ENCODE measurements around the gene TMEM38A.

DNA sequence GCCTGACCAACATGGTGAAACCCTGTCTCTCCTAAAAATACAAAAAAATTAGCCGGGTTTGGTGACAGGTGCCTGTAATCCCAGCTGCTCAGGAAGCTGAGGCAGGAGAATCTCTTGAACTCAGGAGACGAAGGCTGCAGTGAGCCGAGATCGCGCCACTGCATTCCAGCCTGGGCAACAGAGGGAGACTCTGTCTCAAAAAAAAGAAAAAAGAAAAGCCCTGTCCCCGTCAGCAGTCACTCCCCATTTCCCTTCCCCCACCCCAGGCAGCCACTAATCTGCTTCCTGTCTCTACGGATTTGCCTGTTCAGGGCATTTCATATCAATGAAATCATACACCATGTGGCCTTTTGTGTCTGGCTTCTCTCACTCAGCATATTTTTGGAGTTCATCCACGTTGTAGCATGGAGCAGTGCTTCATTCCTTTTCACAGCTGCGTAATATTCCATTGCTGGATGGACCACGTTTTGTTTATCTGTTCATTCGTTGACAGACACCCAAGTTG is 36.2 kb upstream of the KLF2 start:
- RRBS: no CpG with 5 or more reads among the region's 11 CpGs

- RRBS: 7% methylated on average over 30 of the region's 91 CpGs
Measured at GRCh38 chr19:16325566-16326274, 1.1 kb downstream of the KLF2 start.

DNA sequence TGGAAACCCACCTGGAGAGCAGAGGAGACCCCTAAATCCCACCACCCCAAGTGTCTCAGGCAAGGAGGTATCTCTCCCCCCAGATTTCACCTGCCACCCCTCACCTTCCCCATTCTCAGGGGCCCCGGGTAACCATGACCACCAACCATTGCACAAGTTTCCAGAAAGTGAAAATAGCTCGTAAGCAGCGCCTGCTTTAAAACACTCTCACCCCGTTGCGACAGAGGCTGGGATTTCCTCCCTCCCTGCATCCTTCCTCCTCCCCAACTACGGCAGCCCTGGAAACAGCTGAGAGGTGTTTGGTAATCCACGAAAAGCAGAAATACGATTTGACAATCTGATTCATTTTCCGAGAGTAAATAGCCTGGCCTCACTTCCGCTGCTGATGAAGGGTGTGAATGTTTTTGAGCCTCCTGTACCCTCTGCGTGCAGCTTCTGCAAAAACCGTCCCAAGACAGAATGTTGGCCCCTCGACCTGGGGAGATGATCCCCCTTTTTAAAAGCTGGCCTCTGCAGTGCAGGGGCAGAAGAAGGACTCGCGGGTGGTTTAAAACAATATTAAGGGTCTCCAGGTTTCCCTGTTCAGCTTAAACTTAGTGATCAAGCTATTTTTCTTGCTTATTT is 3.8 kb downstream of the KLF2 start:
- RRBS: no CpG with 5 or more reads among the region's 15 CpGs

DNA sequence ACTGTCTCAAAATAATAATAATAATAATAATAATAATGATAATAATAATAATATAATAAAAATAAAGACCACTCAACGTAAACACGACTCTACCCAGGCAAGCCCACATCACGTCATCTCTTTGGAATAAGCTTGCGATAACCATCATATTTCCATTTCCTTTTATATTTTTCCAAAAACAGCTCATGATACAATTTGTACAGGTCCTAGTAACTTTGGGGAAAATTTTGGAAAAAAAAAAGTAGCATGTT is 22.9 kb downstream of the KLF2 start:
- RRBS: no CpG with 5 or more reads among the region's 4 CpGs

GRCh38 chr19:16347883-16348218 is 23.2 kb downstream of the KLF2 start:
- RRBS: no CpG with 5 or more reads among the region's 6 CpGs

DNA sequence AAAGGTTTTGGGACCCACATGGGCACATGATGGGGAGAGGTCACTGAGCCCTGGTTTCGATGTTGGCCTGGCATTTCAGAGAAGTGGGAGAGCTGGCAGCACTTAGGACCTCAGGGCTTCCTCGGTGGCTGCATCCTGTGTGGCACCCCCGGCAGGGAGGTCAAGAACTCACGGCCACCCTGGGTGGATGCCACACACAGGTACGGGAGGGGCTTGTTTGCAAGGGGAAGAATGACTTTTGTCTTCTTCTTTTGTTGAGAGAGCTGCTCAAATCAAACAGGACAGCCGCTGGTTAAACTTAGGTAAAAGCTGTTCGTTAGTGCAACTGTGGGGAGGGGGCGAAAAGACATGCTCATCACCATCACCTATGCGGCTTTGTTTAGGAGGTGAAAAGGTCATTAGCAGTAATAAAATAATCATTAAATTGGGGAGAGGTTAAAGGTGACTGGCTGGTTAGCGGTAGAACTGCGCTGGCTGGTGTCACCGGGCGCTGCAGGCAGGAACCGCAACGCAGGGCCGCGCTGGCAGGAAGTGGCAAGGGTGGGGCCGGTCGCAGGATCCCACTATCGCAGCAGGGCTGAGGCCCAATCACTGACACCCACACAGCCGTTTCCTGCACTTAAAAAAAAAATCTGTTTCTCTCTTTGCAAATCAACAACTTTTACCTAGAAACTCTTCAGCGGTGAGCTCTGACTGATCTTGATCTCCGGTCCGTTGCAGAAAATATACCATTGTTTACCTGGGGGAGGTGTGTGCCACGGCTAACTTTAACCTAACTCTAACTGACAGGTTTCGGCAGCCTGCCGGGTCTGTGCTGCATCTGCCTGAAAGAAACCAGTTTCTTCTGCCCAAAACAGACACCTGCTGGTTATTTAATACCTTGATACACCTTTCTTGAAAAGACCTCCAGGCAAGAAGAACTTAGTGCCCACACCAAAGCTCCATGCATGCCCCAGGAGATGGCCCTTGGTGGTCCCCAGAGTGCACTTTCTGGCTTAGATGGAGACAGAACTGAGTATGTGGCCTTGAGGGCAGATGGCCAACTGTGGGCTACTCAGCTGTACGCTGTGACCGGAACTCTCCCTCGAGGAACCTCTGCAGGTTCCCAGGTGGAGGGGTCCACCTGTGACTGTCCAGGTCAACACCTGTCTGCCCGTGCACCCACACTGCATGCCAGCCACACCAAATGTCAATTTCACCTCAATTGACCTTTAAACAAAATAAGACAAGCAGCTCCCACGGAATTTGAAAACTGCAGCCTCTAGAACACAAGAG is 47.0 kb downstream of the KLF2 start:
- RRBS: 79% methylated on average over 11 of the region's 32 CpGs

- RRBS: no CpG with 5 or more reads among the region's 12 CpGs
Measured at GRCh38 chr19:16401973-16402485, 69.7 kb downstream of the EPS15L1 start.

DNA sequence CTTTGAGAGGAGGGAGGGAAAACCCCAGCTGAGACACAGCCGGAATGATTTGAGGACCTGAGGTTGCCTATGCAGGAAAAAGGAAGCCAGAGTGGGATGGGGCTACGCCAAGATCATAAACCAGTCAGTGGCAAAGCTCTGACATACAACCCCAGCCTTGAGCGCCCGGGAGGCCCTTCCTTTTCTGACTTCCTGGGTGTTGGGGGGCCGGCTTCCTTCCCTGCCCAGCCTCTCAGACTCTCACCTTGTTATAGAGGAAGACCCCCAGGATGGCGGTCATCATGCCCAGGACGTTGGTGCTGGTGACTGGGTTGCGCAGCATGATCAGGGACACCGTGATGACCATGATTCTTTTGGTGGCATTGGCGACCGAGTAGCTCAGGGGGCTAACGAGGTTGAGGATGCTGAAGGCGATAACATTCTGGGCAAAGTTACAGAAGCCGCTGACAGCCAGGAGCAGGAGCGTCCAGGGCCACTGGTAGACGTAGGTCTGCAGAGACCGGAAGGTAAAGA is 12.7 kb upstream of the CHERP start:
- RRBS: 88% methylated on average over 1 of the region's 17 CpGs

- RRBS: 90% methylated on average over 20 of the region's 71 CpGs
Measured at GRCh38 chr19:16576014-16577250, 4.2 kb upstream of the SLC35E1 start.

GRCh38 chr19:16580816-16581987 is 9.0 kb upstream of the SLC35E1 start:
- RRBS: no CpG with 5 or more reads among the region's 21 CpGs

DNA sequence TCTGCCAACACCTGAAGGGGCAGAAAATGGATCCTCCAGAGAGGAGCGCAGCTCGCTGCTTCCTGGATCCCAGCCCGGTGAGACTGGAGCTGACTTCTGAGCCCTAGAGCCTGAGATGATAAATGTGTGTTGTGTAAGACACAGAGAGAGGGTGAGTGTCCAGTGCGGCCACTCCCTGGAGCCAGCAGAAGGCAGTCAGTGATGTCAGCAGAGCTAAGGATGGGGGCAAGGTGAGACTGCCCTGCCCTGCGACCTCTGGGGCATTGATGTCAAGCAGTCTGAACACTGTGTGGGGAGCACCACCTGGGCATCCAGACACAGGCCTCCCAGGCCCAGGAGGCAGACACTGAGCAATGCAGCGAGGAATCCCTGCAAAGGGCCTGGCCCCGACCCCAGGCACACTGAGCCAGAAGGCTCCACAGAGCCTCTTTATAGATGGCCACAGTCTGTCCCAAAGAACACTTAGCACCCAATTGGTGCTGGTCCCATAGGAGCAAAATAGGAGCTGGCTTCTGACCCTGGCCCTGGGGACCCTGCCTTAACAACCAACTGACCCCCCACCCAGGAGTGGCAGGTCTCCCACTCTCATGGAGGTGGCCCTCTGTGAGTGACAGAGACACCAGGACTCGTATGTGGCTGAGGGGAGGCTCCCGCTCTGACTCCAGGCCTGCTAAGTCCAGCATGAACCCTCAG is 9.9 kb upstream of the SLC35E1 start:
- RRBS: no CpG with 5 or more reads among the region's 9 CpGs

- RRBS: 4% methylated on average over 17 of the region's 83 CpGs
Measured at GRCh38 chr19:16660744-16661572, at the start of gene TMEM38A. TSS of gene TMEM38A (plus strand) at chr19:16661139.

DNA sequence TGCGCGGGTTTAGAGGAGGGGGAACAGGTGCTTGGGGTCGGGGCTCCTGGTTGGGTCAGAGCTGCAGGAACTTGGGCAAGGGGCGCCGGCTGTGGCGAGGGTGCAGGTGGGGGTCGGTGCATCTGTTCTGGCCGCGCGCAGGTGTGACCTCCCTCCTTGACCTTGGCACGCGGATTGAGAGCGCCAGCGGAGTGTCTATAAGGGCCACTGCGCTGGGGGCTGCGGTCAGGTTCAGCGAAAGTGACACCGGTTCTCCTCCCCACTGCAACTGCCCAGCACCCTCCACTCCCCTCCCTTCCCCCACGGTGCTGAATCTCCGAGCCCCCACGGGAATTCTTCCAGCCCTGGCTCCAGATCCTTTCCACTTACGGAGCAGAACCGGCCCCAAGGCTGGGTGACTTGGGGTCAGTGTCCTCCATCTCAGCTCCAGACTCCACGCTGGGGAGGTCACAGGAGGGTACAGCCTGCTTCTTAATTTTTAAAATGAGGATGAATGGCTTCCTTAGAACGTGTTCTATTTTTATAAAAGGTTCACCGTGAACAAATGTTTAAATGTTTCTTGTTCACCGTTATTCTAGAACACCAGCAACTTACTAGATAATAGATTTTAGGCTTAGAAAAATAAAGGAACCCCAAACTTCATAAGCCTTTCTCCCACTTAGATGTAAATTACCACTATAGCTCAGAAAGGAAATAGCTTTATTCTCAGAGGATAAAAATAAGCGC is 797 bp downstream of the TMEM38A start:
- RRBS: no CpG with 5 or more reads among the region's 28 CpGs

GRCh38 chr19:16897316-16898199 is 8.8 kb downstream of the F2RL3 start:
- RRBS: 39% methylated on average over 29 of the region's 78 CpGs

GRCh38 chr19:17052847-17053474 is 22.3 kb downstream of the HAUS8 start:
- RRBS: no CpG with 5 or more reads among the region's 22 CpGs

DNA sequence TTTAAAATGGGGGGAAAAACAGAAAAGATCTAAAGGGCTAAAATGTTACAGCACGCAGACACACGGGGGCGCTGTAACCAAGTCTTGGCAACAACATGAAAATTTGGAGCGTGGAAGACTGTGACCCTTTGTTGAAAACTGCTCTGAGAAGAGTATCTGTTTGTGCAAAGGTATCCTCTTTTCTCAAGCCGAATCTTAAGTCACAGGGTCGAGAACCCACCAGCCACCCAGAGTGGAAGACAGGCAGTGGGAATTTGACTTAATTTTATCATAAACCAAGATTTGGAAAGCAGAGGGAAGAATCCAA is 7.7 kb downstream of the HAUS8 start:
- RRBS: no CpG with 5 or more reads among the region's 6 CpGs

GRCh38 chr19:17101518-17102621 is 26.3 kb downstream of the MYO9B start:
- RRBS: no CpG with 5 or more reads among the region's 66 CpGs

DNA sequence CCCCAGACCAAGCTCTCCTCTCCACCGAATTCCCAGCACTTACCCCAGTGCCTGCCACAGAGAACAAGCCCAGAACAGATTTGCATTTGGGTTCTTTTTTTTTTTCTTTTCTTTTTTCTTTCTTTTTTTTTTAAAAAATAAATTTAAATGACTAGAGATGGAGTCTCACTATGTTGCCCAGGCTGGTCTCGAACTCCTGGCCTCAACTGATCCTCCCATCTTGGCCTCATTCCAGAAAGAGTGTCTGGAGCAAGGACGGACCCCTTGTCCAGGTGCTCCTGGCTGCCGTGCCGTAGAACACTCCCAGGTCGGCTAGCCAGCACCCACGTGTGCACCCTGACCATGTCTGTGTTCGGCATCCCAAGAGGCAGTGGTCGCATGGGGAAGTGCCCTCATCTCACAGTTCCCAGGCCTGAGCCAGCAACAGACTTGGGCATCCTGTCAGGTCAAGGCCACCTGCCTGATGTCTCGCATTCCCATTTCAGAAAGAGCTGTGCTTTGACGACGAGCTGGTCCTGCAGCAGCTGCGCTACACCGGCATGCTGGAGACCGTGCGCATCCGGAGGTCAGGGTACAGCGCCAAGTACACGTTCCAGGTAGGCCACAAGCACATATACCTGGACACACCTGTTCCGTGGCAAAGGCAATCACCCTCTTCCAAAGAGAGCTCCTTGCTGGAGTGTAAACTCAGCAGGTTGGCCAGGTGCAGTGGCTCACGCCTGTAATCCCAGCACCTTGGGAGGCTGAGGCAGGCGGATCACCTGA is 27.5 kb upstream of the USE1 start:
- RRBS: no CpG with 5 or more reads among the region's 22 CpGs

- RRBS: no CpG with 5 or more reads among the region's 9 CpGs
Measured at GRCh38 chr19:17234841-17235268, 8.8 kb downstream of the OCEL1 start.

All from HL-60 (cell line).